Parietal lobe (tissue), 2 donors: ENCODE measurements around a stretch of chr18.

- RAMPAGE, long total RNA = no peak
These were observed 464.6 kb upstream of the RAB12 start for GRCh38 chr18:8144484-8145224.

DNA sequence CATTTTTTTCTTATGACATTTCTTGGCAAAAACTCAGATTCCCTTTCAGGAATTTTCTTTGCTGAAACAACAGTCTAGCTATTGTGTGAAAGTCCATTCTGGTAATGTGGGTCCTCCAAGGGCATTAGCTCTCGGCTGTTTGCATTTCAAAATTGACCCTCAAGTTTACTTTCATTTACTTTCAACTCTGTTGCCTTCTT lies 325.3 kb upstream of the RAB12 start:
- RAMPAGE, long total RNA = no peak

DNA sequence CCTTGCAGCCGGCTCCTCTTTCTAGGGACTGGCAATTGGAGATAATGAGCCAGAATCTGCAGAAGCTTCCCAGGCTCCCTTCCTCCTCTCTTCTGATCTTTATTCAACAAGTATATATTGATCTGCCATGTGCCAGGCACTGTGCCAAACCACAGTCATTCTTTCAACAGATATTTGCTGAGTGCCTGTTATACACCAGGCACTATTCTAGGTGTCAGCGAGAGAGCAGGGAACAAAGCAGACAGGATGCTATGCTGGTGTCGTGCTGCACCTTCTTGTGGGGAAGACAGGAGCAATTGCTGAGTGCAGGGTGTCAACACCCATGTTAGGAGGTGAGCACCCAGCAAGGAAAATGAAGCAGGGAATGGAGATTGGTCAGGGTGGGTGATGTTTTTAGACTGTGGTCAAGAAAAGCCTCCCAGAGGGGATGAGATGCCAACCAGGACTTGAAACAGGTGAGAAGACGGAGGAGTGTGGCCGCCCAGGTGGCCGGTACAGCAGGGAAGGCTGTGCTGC lies 307.7 kb upstream of the RAB12 start:
- RAMPAGE, long total RNA = no peak

GRCh38 chr18:8378146-8378449 lies 231.1 kb upstream of the RAB12 start:
- RAMPAGE, long total RNA = no peak

- RAMPAGE, long total RNA = no peak
These were observed 230.2 kb upstream of the RAB12 start for GRCh38 chr18:8378972-8379549.

GRCh38 chr18:8380105-8380917 lies 228.9 kb upstream of the RAB12 start:
- RAMPAGE, long total RNA = no peak

- RAMPAGE, long total RNA = no peak
These were observed 13.1 kb downstream of the RAB12 start for GRCh38 chr18:8622101-8622911.

- RAMPAGE, long total RNA = no peak
These were observed 16.4 kb downstream of the RAB12 start for GRCh38 chr18:8625553-8626082.

DNA sequence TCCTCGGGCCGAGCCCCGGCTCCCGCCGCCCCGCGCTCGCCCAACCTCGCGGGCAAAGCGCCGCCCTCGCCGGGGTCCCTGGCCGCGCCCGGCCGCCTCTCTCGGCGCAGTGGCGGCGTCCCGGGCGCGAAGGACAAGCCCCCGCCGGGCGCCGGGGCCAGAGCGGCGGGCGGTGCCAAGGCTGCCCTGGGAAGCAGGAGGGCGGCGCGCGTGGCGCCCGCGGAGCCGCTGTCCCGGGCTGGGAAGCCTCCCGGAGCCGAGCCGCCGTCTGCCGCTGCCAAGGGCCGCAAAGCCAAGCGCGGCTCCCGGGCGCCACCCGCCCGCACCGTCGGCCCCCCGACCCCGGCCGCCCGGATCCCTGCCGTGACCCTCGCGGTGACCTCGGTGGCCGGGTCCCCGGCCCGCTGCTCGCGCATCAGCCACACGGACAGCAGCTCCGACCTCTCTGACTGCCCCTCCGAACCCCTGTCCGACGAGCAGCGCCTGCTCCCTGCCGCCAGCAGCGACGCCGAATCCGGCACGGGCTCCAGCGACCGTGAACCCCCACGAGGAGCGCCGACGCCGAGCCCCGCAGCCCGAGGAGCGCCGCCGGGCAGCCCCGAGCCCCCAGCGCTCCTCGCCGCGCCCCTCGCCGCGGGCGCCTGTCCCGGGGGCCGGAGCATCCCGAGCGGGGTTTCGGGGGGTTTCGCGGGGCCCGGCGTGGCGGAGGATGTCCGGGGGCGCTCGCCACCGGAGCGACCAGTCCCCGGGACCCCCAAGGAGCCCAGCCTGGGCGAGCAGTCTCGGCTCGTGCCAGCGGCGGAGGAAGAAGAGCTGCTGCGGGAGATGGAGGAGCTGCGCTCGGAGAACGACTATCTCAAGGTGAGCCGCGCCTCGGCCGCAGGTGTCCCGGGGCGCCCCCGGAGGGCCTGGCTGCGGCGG lies 757 bp downstream of the MTCL1 start:
- RAMPAGE, long total RNA = no peak

DNA sequence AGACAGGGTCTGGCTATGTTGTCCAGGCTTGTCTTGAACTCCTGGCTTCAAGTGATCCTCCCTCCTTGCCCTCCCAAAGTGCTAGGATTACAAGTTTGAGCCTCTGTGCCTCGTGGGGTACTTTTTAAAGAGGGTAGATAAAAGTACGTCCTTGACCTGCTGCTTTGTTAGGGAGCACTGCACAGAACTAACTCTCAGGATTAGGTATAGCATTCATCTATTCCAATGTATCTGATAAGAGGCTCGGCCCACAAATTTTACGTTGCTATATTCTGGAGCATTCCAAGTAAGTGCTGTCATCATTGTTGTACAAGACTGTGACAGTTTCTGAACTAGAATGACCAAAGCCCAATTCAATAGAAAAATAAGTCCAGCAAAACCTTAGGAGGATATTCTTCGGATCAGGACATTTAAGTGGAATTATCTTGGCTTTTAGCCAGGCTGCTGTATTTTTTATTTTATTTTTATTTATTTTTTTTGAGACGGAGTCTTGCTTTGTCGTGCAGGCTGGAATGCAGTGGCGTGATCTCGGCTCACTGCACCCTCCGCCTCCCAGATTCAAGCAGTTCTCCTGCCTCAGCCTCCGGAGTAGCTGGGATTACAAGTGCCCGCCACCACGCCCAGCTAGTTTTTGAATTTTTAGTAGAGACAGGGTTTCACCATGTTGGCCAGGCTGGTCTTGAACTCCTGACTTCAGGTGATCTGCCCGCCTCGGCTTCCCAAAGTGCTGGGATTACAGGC lies 4.2 kb downstream of the MTCL1 start:
- RAMPAGE, long total RNA = no peak

- RAMPAGE, long total RNA = no peak
These were observed 190.1 kb upstream of the NDUFV2 start for GRCh38 chr18:8912196-8912961.

DNA sequence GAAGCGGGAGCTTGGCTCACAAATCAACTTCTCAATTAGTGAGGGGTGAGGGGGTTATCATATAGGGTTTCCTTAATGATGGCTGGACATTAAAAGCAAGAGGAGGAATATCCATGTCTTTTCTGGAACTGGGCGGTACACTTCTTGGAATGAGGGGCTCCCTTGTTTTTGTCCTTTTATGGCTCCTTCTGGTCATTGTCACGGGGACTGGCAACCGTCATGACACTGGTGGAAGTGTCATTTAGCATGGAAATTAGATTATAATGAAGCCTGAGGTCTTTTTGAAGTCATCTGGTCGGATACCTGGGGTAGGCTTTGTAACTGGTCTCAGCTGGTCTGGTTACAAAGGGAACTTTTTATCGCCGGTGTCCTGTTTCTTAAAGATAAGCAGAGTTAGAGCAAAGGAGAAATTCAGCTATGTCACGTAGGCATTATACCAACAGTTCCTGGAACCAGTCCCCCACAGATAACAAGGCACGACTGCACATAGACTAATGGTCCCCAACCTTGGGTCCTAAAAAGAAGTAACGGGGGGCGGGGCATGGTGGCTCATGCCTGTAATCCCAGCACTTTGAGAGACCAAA lies 93.6 kb upstream of the NDUFV2 start:
- RAMPAGE, long total RNA = no peak

- RAMPAGE, long total RNA = no peak
These were observed 85.8 kb upstream of the NDUFV2 start for GRCh38 chr18:9016687-9017137.

DNA sequence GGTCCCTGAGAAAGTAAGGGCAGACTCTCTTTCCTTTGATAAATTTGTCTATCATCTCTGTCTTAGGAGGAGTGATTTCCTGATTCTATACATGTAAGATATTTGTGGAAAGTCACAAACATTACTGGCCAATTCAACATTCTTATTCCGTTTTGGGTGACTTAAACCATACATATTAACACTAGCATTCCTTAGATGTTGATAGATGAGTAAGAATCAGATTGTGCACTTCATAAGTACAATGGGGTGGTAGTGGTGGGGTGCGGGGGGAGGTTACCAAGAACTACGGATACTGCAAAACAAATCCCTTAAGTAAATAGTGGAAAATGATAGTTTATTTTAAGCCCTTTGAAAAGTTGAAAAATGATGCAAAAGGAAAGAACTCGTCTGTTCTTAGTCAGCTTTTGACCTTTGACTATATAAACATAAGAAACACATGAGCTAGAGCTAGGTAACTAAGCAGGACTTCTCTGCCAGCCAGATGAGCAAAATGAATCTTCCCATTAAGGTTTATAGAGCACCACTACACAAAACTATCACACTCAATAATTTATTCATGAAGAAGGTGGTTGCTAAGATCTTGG lies 7.8 kb upstream of the NDUFV2 start:
- RAMPAGE, long total RNA = no peak

DNA sequence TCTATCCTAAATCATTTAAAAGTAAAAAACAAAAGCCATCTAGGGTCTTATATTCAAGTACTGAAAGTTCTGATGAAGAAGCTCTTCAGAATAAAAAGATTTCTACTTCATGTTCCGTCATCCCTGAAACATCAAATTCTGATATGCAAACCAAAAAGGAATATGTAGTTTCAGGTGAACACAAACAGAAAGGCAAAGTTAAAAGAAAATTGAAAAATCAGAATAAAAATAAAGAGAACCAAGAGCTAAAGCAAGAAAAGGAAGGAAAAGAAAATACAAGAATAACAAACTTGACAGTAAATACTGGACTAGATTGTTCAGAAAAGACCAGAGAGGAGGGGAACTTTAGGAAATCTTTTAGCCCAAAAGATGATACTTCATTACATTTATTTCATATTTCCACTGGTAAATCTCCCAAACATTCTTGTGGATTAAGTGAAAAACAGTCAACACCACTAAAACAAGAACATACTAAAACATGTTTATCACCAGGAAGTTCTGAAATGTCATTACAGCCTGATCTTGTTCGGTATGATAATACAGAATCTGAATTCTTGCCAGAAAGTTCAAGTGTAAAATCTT lies 80.0 kb upstream of the TWSG1 start:
- RAMPAGE, long total RNA = no peak

GRCh38 chr18:9473965-9474462 lies 1.3 kb upstream of the RALBP1 start:
- RAMPAGE, long total RNA = no peak

DNA sequence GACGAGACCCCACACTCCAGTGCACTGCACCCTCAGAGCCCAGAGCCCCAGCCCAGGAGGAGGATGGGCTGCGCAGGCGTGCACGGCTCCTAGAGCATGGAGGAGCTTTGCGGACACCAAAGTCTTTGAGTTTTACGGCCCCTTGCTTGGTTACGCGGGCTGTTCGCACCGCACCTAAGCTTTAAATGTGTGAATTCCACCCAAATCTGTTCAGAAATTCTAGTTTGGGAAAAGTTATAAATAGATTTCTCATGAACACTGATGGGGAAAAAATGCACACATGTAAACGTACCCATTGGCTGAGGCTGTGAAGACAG lies 45.5 kb upstream of the PPP4R1 start:
- RAMPAGE, long total RNA = no peak

GRCh38 chr18:9708544-9709441 lies 692 bp downstream of the RAB31 start:
- RAMPAGE, long total RNA = no peak

- RAMPAGE, long total RNA = no peak
These were observed 8.3 kb downstream of the RAB31 start for GRCh38 chr18:9716361-9716886.

GRCh38 chr18:9775013-9775751 lies 67.1 kb downstream of the RAB31 start:
- RAMPAGE, long total RNA = no peak